Vagina (tissue), 1 donor: Measurements from ENCODE around the gene DBN1.

- PRO-cap: no peak
- RAMPAGE, long total RNA: no peak
Measured at GRCh38 chr5:177408780-177409029, 659 bp downstream of the F12 start.

DNA sequence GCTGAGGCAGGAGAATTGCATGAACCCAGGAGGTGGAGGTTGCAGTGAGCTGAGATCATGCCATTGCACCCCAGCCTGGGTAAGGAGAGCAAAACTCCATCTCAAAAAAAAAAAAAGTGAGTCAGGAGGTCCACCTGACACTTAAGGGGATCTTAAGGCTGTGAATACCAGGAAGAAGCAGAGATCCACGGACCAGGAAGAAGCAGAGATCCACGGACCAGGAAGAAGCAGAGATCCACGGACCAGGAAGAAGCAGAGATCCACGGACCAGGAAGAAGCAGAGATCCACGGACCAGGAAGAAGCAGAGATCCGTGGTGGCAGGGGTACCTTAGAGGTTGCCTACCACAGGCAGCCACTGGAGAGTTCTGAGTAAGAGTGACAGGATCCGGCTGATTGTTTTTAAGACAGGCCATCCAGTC, 6.1 kb upstream of the GRK6 start:
- PRO-cap: no peak
- RAMPAGE, long total RNA: no peak

DNA sequence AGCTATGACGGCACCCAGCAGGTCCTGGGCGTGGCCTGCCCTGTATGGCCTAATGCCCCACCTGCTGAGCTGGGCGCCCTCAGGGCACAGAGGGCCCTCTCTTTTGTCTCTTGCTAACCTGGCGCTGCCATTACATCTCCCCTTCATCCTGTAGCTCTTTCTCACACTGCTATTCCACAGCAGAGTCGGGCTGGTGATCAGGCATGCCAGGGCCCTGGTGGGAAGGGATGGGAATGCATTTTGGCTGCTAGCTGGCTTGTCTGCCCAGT, 6.0 kb downstream of the PRR7 start:
- PRO-cap: no peak
- RAMPAGE, long total RNA: no peak

DNA sequence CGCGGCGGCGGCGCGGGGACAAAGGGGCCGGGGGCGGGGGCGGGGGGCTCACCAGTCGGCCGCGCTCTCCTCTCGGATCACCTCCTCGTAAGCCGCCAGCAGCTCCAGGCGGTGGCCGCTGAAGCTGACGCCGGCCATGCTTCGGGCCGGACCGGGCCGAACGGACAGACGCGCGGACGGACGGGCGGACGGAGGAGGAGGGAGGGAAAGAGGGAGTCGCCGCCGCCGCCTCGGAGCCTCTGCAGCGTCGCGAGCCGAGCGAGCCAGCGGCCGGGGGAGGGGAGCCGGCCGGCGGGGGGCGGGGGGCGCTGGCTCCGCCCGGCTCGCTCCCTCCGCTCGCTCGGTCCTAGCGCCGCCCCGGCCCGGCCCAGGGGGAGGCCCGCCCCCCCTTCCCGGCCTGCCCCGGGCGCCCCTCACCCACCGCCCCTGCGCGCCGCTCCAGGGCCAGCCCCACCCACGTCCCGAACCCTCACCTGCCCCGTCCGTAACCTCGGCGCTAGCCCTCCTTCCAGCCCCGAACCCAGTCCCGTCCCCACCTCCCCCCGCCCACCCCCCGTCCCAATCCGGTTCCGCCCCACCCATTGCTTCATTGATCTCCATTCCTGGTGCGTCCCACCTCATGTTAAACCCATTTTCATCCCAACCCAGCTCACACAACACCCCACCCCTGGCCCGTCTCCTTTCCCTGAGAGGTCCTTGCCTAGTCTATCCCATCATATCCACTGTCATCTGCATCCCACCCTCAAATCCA, at the start of gene DBN1:
TSS of gene DBN1 (minus strand) at position 251 of the 751 bp plus-strand sequence.
- PRO-cap: bidirectional peak, plus-strand start at position 416 of the sequence, minus-strand start at position 241 of the sequence
- RAMPAGE, long total RNA: start-site peak on the minus strand centred at position 207 of the sequence, 58 bp wide, 83 reads

GRCh38 chr5:177502087-177502784, 4.8 kb upstream of the PDLIM7 start:
- PRO-cap: no peak
- RAMPAGE, long total RNA: no peak

GRCh38 chr5:177542701-177543659, 11.4 kb downstream of the FAM193B start:
- PRO-cap: no peak
- RAMPAGE, long total RNA: start-site peak on the minus strand at chr5:177542864-177542984, 39 reads

DNA sequence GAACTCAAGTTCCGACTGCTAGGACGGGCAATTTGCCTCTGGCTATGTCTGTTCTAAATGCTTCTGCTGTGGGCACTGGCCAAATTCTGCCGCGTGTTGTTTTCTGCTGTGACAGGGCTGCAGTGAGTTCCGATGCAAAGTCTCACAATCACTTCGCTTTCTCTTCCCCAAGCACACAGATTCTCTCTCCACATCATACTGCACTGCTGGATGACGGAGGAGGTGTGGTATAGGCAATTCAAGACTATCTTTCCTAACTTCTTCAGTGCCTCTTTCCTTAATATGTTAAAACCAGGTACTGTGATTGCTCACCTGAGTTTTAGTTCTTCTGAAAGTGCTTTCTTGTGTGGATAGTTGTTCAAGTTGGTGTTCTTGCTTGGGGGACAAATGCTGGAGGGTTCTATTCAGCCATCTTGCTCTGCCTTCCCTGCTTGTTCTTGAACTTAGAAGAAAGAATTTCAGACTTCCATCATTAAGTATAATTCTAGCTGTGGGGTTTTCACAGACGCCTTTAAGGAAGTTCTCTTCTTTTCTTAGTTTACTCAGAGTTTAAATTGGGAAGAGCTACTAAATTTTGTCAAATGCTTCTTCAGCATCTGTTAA, 41.7 kb downstream of the B4GALT7 start:
- PRO-cap: no peak
- RAMPAGE, long total RNA: no peak

DNA sequence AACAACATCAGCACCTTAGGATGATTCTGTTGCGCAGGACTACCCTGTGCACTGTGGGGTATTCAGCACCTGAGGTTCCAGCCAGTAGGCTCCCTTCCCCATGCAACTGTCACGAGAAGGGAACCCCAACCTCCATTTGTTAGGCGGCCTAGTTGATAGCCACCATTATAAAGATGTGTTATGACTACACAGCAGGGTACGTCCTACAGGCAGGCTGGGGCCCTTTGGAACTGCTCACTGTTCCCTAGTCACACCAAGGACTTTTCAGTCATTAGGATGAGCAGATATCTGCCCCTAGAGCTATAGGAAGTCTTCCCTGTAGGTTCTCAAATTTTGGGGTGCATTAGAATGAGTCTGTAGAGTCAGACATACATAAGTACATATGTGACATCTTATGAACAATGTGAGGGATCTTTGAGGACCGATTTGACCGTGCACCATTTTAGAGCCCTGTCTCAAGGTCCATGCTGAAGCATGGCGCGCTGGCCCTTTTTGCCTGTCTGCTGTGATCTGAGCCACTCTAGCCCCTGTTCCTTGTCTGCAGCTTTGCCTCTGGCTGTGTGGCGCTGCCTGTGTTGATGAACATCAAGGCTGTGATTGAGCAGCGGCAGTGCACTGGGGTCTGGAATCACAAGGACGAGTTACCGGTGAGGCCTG, 6.6 kb downstream of the NHP2 start:
- PRO-cap: no peak
- RAMPAGE, long total RNA: no peak

GRCh38 chr5:178149576-178150444, 3.9 kb downstream of the NHP2 start:
- PRO-cap: no peak
- RAMPAGE, long total RNA: no peak

GRCh38 chr5:178204215-178204445, 203 bp upstream of the HNRNPAB start:
- PRO-cap: bidirectional peak, plus-strand start at chr5:178204533, minus-strand start at chr5:178204365
- RAMPAGE, long total RNA: no peak

DNA sequence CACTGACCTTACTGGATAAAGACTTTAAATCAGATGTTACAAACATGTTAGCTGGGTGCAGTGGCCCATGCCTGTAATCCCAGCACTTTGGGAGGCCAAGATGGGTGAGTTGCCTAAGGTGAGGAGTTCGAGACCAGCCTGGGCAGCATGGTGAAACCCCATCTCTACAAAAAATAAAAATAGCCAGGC, 12.3 kb downstream of the HNRNPAB start:
- PRO-cap: no peak
- RAMPAGE, long total RNA: no peak

DNA sequence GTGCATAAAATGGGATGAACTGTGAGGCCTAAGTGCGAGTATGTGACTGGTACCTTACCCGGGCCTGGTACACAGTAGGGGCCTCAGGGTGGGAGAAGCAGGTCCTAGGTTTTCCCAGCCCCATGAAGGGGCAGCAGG, 243 bp upstream of the PHYKPL start:
- PRO-cap: no peak
- RAMPAGE, long total RNA: no peak

- PRO-cap: no peak
- RAMPAGE, long total RNA: no peak
Measured at GRCh38 chr5:178477266-178477929, 112.8 kb downstream of the COL23A1 start.

DNA sequence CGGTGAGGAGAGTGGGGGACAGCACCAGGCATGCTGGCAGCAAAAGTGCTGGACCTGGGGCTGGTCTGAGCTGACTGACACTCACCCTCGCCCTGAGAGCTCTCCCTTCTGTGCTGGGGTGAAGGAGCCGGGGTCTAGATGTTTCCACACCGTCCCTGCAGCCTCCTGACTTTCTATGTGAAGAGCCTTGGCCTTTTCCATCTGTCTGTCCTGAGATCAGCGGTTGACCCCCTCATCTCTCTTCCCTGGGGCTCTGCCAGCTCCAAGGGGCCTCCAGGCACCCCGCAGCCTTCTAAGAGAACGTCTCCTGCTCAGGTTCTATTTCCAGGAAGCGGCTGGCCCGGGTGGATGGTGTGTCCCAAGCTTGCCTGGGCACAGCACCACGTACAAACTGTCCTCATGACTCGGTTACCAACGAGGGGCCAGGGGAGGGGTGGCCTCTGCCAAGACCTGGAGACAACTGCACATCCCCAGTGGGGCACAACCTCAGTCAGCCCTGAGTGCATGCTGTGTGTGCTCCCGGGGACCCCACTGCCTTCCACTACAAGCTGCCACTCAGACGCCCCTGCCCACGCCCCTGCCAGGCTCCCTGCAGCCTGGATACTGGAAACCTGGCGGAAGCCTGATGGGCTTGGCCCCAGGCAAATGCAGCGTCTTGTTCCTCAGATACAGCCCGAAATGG, 62.9 kb downstream of the COL23A1 start:
- PRO-cap: no peak
- RAMPAGE, long total RNA: no peak

DNA sequence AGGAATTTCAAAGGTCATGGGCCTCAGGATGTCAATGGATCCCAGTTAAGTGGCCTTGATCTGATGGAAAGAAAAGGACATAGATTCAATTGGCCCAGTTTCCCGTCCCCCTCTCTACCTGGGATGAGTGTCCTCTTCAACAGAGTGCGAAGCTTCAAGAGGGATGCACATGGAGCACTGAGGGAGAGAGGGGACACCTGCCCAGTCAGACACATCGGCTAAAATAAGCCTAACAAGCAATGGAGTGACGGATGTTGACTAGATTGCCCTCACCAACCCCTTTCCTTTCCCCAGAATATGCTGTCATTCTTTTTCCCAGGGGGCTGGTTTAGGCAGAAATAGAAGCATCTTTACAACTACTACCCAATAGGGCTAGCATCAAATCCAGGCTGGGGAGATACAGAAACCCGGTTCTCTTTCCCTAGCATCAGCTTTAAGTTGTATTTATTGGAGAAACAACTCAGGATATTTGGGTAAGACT, 7.1 kb downstream of the CLK4 start:
- PRO-cap: no peak
- RAMPAGE, long total RNA: no peak

DNA sequence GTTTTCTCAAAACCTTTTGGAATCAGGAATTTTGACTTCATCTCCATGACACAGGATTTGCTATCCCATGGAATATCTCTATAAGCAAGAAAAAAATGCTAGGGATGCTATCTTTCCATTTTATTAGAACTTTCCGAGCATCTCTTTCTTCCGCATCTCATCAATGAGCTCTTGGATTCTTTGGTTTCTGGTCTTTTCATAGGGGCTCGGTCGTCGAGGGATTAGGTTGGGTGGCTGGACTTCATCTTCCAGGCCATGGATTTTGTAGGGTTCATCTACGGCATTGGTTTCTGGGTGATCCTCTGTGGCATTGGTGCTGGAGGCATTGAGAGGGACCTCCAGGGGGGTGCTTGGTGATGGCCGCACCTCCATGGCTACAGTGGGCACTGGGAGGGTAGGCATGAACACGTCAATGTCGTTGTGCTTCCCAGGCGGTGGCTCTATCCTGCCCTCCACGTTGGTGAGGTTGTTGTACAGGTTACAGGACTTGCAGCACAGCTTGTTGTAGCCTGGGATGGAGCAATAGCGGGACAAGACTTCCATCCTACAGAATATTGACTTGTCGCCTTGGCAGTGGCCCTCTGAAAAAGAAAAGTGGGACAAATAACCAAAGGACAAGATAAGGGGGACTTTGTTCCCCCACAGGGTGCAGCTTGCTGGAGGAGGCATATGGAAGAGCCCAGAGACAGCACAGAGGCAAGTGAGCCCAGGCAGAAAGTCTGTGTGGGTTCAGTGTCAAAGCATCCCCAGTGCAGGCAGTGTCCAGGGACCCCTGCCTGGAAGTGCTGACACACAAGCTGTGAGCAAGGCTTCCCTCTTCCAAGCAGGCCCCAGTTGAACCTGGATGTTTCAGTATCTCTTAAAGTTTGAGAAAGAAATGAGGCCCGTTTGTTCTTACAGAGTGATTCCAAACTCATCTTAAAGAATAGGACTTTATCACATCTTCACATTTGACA, 53.8 kb downstream of the ZNF354C start:
- PRO-cap: no peak
- RAMPAGE, long total RNA: start-site peak on the minus strand centred at position 565 of the sequence, 89 bp wide, 16 reads

DNA sequence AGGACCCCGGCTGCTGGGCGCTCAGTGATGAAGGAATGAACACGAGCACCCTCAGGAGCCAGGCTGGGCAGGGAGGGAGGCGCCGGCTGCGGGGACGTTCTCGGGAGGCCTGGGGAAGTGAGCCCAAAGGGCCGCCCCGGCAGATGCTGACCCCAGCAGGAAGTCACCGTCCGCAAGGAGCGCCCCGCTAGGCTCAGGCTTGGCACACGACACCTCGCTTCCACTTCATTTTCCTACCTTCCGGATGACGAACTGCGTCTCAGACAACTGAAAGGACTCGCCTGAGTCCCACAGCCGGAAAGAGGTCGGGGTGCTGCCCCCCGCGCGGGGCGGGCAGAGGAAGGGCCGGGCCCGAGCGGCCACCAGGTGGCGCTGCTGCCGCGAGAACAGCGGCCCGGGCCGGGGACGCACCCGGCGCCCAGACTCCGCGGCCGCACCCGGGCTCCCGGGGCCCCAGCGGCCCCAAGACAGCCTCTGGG, 106.8 kb downstream of the ZNF354C start:
- PRO-cap: no peak
- RAMPAGE, long total RNA: no peak

GRCh38 chr5:179342641-179343161, 2.6 kb downstream of the ADAMTS2 start:
- PRO-cap: bidirectional peak, plus-strand start at chr5:179342917, minus-strand start at chr5:179342849
- RAMPAGE, long total RNA: no peak

GRCh38 chr5:179610187-179611294, 12.9 kb downstream of the HNRNPH1 start:
- PRO-cap: no peak
- RAMPAGE, long total RNA: no peak

GRCh38 chr5:179618513-179618893, 5.0 kb downstream of the HNRNPH1 start:
- PRO-cap: no peak
- RAMPAGE, long total RNA: no peak